SK-MEL-5 (cell line): ENCODE measurements around a stretch of chr7.

RAMPAGE:
- cytosol, long total RNA: no peak
- long total RNA: no peak
- nucleus, long total RNA: no peak
Measured at GRCh38 chr7:130486552-130487452, 5.1 kb upstream of the MEST start.

GRCh38 chr7:130515869-130516930, 24.3 kb downstream of the MEST start:
RAMPAGE:
- cytosol, long total RNA: no peak
- long total RNA: no peak
- nucleus, long total RNA: no peak

GRCh38 chr7:130533289-130534206, 41.7 kb downstream of the MEST start:
RAMPAGE:
- cytosol, long total RNA: no peak
- long total RNA: no peak
- nucleus, long total RNA: no peak

DNA sequence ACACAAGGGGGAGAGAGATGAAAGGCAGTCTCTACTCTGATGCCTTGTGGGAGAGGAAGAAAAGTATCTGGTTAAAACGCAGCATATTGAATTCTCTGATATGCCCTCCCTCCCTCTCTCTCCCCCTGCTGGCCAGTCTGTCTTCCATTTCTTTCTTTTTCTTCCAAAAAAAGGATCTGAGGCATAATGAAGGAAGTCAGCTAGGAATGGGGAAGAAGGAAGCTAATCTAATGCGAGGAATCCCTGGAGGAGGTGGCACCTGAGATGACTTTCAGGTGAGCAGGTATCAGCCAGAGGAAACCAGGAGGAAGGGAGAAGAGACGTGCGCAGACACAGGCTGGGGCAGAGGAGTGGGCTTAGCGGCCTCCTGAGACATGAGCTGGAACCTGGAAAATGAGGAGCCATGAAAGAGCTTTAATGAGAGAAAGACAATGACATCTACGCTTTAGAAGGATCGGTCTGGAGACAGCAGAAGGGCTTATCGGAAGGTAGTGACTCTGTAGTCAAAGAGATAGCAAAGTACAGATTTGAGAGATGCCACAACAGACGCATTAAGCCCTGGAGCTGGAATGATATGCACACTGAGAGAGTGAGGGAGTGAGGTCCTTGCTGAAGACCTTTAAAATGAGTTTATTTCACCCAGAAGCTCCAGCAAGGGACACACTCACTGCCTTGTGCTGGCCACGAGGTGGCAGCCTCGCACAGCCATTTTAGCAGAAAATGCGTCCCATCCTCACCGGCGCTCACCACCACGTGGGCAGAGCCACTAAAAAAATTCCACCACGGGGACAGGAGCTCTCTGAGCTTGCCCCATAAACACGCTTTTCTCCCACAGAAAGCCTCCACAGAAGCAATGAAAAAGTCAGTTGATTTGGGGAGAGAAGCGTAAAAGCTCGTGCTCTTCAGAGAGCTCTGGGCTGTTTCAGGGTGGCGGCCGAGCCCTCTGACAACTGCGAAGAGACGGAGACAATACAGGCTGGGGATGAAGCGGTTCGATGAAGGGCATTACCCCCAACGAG, 162.8 kb upstream of the KLF14 start:
RAMPAGE:
- cytosol, long total RNA: no peak
- long total RNA: no peak
- nucleus, long total RNA: no peak

GRCh38 chr7:130914344-130914974, 180.5 kb upstream of the KLF14 start:
RAMPAGE:
- cytosol, long total RNA: no peak
- long total RNA: no peak
- nucleus, long total RNA: no peak

DNA sequence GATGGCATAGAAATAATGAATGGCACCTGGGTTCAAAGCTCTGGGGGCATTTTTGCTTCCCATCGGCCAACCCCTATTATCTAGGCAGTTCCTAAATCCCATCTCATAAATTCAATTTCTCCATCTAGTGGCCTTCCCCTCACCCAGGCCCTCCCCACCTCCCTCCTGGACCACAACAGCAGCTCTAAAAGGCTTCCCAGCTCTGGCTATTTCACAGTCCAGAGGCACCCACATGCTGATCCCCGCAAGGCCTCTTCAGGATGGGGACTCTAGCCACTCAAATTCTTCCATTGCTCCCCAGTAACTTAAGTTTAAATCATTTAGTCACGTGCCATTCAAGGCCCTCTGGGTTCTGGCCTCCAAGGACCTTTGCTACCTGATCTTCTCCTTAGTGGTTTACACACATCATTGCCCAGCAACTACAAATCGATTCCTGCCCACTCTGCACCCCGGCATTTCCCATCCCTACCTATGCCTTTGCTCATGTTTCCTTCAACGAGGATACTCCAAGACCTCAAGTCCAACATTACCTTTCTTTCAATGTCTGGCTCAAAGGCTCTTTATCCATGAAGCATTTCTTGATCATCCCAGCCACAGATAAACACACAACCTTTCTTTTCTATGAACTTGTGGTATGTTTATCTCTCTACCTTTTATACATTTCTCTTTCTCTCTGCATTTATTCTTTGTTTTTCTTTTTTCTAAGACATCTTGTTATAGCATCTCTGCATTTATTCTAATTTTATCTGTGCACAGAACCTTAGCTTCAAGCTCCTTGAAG, 202.5 kb upstream of the KLF14 start:
RAMPAGE:
- cytosol, long total RNA: no peak
- long total RNA: no peak
- nucleus, long total RNA: no peak

DNA sequence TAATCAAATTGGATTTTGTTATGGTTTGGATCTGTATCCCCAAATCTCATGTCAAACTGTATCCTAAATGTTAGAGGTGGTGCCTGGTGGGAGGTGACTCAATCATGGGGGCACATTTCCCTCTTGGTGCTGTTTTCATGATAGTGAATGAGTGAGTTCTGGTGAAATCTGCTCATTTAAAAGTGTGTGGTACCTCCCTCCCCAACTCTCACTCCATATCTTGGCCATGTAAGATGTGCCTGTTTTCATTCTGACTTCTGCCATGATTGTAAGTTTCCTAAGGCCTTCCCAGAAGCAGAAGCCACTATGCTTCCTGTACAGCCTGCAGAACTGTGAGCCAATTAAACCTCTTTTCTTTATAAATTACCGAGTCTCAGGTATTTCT, 239.7 kb upstream of the KLF14 start:
RAMPAGE:
- cytosol, long total RNA: no peak
- long total RNA: no peak
- nucleus, long total RNA: no peak

RAMPAGE:
- cytosol, long total RNA: no peak
- long total RNA: no peak
- nucleus, long total RNA: no peak
Measured at GRCh38 chr7:131027129-131028104, 293.4 kb upstream of the KLF14 start.

RAMPAGE:
- cytosol, long total RNA: no peak
- long total RNA: no peak
- nucleus, long total RNA: no peak
Measured at GRCh38 chr7:131028287-131028673, 294.3 kb upstream of the KLF14 start.

GRCh38 chr7:131040297-131041058, 287.2 kb upstream of the MKLN1 start:
RAMPAGE:
- cytosol, long total RNA: no peak
- long total RNA: no peak
- nucleus, long total RNA: no peak

DNA sequence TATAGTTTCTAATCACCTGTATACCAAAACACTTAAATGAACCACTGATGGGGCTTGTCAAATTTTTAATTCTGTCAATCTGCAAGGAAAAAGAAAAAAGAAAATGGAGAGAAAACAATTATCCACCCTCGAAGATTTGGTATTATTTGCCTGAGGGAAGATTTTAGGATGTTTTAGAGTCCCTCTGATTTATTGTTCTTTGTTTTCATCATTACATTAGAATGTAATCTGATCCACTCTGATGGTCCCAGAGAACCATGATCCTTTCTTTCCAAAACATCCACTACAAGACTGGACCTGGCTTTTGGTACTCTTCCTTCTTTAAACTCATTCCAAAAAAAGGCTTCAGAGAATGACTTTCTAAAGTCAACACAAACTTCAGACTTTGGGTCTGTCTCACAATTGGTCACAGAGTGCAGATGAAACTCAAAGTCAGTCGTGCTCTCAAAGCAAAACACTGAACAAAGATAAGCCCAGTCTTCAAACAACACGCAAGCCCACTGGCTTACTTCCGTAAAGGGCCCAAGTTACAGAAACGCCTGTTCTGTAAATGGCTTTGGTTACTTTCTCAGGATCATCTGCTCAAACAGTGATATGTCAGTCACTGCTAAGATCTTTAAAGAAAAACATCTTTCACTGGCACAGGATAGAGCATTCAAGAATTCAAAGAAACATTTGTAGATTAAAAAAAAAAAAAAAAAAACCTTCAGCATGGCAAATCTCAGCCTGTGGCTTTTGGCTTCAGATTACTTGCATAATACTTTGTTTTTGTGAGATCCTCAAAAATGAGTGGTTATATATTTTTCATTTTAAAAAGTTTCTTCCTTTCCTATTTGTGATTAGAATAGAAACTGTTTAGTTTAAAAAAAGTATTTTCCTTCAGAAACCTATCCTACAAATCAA, 250.9 kb upstream of the MKLN1 start:
RAMPAGE:
- cytosol, long total RNA: no peak
- long total RNA: no peak
- nucleus, long total RNA: no peak

RAMPAGE:
- cytosol, long total RNA: no peak
- long total RNA: no peak
- nucleus, long total RNA: no peak
Measured at GRCh38 chr7:131083128-131083263, 244.7 kb upstream of the MKLN1 start.

DNA sequence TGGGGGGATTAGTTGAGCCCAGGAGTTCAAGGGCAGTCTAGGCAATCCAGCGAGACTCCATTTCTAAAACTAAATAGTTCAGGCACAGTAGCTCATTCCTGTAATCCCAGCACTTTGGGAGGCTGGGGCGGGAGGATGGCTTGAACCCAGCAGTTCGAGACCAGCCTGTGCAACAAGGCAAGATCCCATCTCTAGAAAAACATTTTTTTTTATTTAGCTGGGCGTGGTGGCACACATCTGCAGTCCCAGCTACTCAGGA, 228.5 kb upstream of the MKLN1 start:
RAMPAGE:
- cytosol, long total RNA: no peak
- long total RNA: no peak
- nucleus, long total RNA: no peak

DNA sequence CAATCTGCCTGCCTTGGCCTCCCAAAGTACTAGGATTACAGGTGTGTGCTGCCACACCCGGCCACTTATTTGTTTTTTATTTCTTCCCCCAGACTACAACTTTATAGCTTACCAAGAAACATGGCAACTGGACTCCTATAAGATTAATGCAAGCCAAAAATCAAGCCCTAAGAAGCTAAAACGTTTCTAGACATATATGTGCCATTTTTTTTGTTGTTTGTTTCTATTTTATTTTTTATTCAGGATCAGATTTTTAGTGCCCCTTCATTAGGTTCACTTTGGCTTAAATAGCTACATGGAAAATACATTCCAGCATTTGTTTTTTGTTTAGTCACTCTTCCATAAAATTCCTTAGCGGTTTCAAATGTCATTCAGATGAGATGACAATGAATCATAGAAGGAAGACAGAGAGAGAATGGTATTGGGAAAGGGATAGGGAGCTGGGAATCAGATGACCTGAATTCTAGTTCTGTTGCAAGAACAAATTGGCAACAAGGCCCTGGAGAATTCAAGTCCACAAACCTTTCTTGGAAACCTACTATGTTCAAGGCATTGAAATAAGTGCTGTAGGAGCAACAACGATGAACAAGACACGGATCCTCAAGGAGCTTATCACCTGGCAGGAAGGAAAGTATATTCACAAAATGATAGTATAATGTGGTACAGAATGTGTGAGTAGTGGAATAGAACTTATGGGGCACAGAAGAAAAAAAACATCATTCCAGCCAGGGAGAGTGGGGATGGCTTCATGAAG, 163.1 kb upstream of the MKLN1 start:
RAMPAGE:
- cytosol, long total RNA: no peak
- long total RNA: no peak
- nucleus, long total RNA: start-site peak on the plus strand centred at position 473 of the sequence, 60 bp wide, 22 and 7 reads in 2 replicates

DNA sequence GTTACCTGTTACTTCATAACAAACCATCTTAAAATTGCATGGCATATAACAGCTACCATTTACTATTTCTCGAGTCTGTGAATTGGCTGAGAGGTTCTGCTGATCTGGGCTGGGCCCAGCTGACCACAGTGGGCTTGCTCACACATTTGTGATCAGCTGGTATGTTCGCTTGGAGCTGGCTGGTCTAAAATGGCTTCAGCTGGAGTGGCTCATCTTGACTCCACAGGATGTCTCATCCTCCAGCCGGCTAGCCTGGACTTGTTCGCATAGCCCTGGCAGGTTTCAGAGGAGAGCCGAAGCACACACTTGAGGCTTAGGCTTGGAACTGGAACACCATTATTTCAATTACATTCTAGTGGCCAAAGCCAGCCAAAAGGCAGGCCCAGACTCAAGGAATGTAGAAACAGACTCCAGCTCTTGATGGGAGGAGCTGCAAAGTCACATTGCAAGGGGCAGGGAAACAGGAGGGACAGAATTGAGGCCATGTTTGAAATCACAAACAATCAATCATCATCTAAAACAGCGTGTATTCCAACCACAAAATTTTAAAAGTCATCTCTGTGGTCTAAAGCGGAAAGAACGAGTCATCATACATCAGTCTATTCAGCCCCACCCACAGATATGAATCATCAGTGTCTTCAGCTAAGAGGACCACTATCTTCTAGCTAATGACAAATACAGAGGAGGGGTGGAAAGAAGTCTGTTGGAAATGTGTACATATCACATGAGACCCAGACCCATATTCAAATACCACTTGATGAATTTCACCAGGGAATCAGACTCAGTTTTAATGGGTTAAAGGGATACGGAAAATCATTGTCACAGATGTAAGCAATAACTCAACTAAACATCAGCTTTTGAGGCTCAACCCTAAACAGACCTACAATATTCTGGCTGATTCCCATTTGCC, 139.1 kb upstream of the MKLN1 start:
RAMPAGE:
- cytosol, long total RNA: no peak
- long total RNA: no peak
- nucleus, long total RNA: no peak

RAMPAGE:
- cytosol, long total RNA: no peak
- long total RNA: no peak
- nucleus, long total RNA: no peak
Measured at GRCh38 chr7:131346804-131347641, 19.3 kb downstream of the MKLN1 start.

DNA sequence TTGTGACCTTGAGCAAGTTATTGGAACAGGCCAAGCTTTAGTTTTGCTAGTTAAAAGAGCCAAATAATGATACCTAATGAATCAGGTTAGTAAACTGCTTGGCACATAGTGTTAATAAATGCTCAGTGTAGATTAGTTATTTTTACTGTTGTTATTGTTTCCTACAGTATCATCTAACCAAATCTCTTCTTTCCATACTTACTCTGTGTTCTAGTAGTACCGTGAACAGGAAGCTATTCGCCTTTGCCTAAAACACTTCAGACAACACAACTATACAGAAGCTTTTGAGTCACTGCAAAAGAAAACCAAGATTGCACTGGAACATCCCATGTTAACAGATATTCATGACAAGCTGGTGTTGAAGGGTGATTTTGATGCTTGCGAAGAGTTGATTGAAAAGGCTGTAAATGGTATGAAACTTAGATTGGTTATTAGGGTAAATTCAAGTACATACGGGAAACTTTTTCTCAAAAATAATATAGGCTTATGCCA, 71.4 kb downstream of the MKLN1 start:
RAMPAGE:
- cytosol, long total RNA: no peak
- long total RNA: no peak
- nucleus, long total RNA: no peak

DNA sequence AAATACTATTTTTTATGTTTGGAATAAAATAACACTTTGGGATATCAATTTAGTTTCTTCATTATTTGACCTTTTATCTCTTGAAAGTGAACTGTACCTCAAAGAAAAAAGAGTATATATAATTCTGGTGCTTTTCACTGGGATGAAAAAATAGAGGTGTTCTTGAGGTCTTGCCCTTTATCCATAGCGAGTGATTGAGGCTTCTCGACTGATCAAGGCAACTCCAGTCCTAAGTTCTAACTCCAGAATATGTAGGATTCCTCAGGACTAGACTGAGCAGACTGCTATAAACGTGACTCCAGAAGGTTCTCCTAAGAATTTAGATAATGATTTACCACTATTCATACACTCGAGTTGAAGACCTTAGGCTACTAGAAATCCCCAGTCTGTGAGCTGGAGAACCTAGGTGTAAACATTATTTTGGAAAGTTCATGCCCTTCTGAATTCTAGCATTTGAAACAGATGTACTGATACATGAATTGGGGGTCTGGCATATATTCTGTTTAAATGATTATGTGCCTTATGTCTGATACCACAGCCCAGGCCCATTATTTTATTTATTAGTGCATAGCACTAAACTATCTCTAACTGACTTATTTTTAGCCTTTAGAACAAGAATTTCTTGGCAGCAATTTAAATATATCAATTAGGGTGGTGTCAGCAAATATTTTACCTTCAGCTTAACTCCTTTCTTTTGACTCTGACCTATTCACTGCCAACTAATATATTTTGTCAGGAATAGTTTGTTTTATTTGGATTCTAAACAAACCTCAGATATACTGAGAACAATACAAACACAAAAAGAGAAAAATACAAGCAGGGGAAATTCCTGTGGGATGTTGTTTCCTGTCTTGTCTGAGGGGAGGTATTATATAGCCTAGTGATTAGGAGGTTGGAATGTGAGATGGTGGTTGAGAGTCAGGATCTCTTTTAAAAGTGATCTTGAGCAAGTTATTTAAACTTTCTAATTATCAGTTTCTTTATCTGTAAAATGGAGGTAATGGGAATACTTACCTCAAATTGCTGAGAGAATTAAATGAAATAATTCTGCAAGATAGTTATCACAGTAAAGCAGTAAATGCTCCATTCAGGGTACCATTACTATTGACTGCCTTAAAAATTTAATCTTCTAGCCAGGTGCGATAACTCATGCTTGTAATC, 75.8 kb downstream of the PODXL start:
RAMPAGE:
- cytosol, long total RNA: no peak
- long total RNA: no peak
- nucleus, long total RNA: no peak

RAMPAGE:
- cytosol, long total RNA: no peak
- long total RNA: no peak
- nucleus, long total RNA: no peak
Measured at GRCh38 chr7:131498665-131499045, 57.8 kb downstream of the PODXL start.

DNA sequence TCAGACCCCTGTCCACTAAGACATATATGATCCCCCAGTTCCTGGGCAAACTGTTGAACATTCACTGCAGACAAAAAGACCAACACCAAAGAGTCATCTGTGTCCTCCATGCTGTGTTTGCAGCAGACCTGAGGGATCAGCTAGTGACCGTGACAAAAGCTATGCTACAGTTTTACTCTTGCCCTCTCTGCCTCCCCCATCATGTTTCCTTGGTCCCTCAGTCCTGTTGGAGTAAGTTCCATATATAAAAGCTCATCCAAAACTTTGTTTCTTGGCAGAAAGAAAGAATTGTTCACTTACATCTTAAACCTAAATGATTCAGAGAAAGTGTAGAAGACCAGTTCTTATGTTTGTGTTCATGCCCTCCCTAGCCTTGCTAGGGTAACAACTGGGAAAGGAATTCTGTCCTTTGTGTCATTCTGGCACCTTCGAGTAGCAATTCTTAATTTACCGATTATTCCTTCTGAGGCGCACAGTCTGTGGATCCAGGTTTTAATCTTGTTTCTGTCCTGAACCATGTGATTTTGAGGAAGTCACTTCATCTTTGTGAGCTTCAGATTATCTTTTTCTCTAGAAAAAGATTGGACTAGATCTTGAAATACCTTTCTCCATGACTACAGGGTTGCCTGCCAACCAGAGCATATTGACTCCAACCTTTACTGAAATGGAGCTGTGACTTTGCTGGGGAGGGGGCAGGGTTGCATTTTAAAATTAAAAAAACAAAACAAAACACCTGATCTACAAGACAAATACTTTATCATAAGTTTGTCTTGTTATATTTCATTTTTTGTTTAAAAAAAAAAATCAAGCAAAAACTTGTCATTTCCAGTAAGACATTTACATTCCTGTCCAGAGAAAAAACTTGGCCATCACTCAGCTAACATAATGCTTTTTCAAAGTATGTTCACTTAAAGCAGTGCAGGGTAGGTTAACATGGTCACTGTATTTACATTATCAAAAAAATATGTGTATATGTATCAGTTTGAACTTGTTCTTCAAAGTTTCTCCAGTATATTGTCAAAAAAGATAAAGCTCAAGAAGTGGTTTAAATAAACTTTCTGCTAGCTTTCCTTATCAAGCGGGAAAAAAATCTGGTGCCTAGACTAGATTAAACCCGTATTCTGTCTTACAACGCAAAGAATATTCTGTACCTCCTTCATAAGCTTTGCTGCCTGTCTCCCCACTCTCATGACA, 55.6 kb downstream of the PODXL start:
RAMPAGE:
- cytosol, long total RNA: no peak
- long total RNA: no peak
- nucleus, long total RNA: no peak